ENCODE data around the genes GDF7 and WDCP.

- RRBS, 2 experiments: no CpG with 5 or more reads among the region's 8 CpGs
CAGE:
- cytosol, long polyA minus RNA: no peak
- cytosol, long polyA plus RNA: no peak
- long polyA plus RNA: no peak
- nucleus, long polyA minus RNA: no peak
- nucleus, long polyA plus RNA: no peak
Observed at GRCh38 chr2:20516942-20517491, 70.1 kb downstream of the RHOB start.

GRCh38 chr2:20538556-20539177, 91.8 kb downstream of the RHOB start:
- RRBS, 2 experiments: no CpG with 5 or more reads among the region's 6 CpGs
CAGE:
- cytosol, long polyA minus RNA: no peak
- cytosol, long polyA plus RNA: no peak
- long polyA plus RNA: no peak
- nucleus, long polyA minus RNA: no peak
- nucleus, long polyA plus RNA: no peak

DNA sequence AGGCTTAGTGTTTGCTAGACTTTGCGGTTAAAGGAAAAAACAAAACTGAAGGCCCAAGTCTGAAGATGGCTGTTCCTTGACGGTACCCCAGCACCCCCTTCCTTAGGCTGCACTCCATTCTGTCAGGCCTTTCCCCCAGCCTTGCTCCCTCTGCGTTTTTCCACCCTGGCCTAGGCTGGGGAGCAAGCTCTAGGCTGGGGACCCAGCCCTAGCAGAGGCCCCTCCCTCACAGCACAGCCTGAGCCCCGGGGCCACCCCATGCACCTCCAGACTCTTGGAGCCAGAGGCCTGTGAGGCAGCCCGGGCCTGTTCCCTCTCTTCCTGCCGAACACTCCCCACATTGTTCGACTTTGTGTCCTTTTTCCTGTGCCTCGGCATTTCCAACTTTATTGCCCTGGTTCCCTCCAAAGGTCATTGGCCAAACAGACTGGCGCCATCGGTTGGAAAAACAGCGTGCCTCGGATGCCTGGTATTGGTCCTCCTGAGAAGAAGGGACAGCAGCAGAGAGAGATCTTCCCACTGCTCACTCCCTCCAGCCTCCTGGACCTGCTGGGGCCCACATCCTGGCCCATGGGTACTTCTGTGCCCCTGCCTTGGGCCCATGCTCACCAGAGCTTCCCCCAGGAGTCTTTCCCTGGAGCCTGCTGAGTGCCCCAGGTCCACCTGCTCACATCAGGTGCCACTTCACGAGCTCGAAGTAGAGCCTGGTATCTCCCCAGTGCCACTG, 79.6 kb downstream of the HS1BP3 start:
- RRBS, 2 experiments: 88 to 89% methylated on average over 2 of the region's 14 CpGs
CAGE:
- cytosol, long polyA minus RNA: no peak
- cytosol, long polyA plus RNA: no peak
- long polyA plus RNA: no peak
- nucleus, long polyA minus RNA: no peak
- nucleus, long polyA plus RNA: no peak

DNA sequence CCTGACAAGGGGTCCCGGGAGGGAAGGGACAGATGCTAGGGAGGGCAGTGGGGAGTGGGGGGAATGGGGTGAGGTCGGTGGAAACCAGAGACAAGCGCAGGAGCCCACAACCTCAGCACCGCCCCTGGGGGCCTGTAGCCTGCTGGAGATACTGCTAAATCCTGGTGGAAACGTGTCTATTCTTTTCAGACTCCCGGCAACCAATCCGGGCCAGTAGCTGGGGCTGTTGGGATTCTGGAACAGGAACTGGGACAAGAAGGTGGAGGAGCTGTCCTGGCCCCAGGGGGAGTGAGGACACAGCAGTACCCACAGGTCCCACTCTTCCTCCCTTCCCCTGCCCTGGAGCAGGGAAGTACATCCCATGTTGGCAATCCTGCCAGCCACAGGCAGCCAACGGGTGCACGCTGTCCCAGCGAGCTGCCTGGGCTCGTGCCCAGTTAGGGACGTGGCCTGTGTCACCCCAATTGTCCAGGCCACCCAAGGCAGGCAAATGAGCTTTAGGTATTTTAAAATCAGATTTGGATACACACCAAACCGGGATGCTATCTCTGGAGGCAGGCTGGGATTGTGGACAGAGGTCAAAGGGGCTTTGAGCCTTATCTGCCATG, 51.8 kb downstream of the HS1BP3 start:
- RRBS, 2 experiments: 100% methylated on average over 1 of the region's 13 CpGs
CAGE:
- cytosol, long polyA minus RNA: no peak
- cytosol, long polyA plus RNA: no peak
- long polyA plus RNA: no peak
- nucleus, long polyA minus RNA: no peak
- nucleus, long polyA plus RNA: no peak

DNA sequence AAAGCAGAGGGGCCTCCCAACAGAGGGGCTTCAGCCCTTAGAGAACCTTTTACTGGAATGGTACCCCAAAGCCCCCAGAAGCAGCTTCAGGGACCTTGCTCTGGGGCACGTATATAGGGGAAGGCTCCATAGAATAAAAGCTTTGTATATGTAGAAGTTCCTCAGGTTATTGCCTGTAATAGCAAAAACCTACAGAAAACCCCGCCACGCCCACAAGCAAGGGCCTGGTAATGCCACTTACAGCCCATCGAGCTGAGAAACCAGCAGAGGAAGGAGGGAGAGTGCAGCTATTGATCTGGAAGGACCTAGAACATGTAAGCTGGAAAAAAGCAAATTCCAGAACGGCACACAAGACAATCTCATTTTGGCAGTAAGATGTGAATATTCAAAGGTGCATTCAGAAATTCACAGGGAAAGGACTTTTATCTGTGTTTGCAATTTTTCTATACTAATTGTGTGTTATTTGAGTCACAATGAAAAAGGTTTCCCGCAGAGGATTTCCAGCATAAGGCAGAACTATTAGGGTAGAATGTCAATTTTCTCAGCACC, 15.8 kb downstream of the HS1BP3 start:
- RRBS, 2 experiments: no CpG with 5 or more reads among the region's 6 CpGs
CAGE:
- cytosol, long polyA minus RNA: no peak
- cytosol, long polyA plus RNA: no peak
- long polyA plus RNA: no peak
- nucleus, long polyA minus RNA: no peak
- nucleus, long polyA plus RNA: no peak

GRCh38 chr2:20651434-20651893, 566 bp upstream of the HS1BP3 start:
- RRBS, 2 experiments: no CpG with 5 or more reads among the region's 14 CpGs
CAGE:
- cytosol, long polyA minus RNA: no peak
- cytosol, long polyA plus RNA: no peak
- long polyA plus RNA: no peak
- nucleus, long polyA minus RNA: no peak
- nucleus, long polyA plus RNA: no peak

DNA sequence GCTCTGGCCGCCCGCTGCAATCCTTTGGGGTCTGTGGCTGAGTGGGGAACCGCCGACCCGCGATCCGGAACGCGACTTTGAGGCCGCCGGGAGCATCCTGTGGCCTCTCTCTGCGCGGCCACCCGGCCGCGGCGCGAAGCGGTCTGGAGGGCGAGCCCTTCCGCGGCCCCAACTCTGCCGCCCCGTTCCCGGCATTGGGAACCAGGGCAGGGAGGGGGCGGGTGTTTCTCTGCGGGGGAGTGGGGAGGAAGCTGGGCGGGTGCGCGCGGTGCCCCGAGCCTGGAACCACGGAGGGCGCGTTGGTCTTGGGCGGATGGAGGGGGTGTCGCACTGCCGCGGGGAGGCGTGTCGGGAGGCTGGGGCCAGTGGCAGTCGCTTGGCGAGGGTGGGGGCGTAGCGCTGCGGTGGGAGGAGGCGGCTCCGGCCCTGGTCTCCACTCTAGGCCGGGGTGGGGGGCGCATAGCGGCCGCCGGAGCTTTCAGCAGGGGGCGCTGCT, 307 bp upstream of the GDF7 start:
- RRBS, 2 experiments: under 1 to 4% methylated on average over 19 to 22 of the region's 54 CpGs
CAGE:
- cytosol, long polyA minus RNA: no peak
- cytosol, long polyA plus RNA: no peak
- long polyA plus RNA: no peak
- nucleus, long polyA minus RNA: no peak
- nucleus, long polyA plus RNA: no peak

DNA sequence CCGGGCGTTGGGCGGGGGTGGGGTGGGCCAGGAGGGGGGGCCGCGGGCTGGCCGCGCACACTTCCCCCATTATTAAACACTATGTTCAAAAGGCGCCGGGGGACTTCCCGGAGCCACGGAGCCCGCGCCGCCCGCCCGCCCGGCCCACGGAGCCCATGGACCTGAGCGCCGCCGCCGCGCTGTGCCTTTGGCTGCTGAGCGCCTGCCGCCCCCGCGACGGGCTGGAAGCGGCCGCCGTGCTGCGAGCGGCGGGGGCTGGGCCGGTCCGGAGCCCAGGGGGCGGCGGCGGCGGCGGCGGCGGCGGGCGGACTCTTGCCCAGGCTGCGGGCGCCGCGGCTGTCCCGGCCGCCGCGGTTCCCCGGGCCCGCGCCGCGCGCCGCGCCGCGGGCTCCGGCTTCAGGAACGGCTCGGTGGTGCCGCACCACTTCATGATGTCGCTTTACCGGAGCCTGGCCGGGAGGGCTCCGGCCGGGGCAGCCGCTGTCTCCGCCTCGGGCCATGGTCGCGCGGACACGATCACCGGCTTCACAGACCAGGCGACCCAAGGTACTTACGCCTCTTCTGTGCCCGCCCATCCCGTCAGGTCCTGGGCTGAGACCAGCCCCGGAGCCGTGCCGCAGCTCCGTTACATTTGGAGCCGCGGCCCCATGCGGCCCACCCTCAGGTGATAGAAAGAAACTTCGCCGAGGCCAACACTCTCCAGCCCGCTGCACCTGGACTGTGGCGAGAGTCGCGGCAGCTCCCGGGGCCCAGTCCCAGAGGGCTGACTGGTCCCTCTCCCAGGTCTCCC, at the start of gene GDF7:
TSS of gene GDF7 (plus strand) at position 60 of the 790 bp plus-strand sequence.
- RRBS, 2 experiments: 2% methylated on average over 30 of the region's 98 CpGs
CAGE:
- cytosol, long polyA minus RNA: start-site peak on the plus strand centred at position 86 of the sequence, 34 bp wide, 86 reads; start-site peak on the plus strand centred at position 408 of the sequence, 43 bp wide, 5 reads
- cytosol, long polyA plus RNA: start-site peak on the plus strand centred at position 206 of the sequence, 532 bp wide, 17 and 40 reads in 2 replicates
- long polyA plus RNA: start-site peak on the plus strand centred at position 298 of the sequence, 483 bp wide, 44 and 8 reads in 2 replicates
- nucleus, long polyA minus RNA: no peak
- nucleus, long polyA plus RNA: start-site peak on the plus strand centred at position 356 of the sequence, 1,443 bp wide, 44 and 58 reads in 2 replicates

GRCh38 chr2:21010774-21011415, 33.0 kb downstream of the APOB start:
- RRBS, 2 experiments: no CpG with 5 or more reads among the region's 9 CpGs
CAGE:
- cytosol, long polyA minus RNA: no peak
- cytosol, long polyA plus RNA: no peak
- long polyA plus RNA: no peak
- nucleus, long polyA minus RNA: no peak
- nucleus, long polyA plus RNA: no peak

- RRBS, 2 experiments: no CpG with 5 or more reads among the region's 9 CpGs
CAGE:
- cytosol, long polyA minus RNA: start-site peak on the plus strand at chr2:21012149-21012200, 114 reads; start-site peak on the plus strand at chr2:21012387-21012631, 46 reads
- cytosol, long polyA plus RNA: no peak
- long polyA plus RNA: no peak
- nucleus, long polyA minus RNA: no peak
- nucleus, long polyA plus RNA: no peak
Observed at GRCh38 chr2:21012022-21012886, 31.6 kb downstream of the APOB start.

- RRBS, 2 experiments: no CpG with 5 or more reads among the region's 3 CpGs
CAGE:
- cytosol, long polyA minus RNA: no peak
- cytosol, long polyA plus RNA: no peak
- long polyA plus RNA: no peak
- nucleus, long polyA minus RNA: no peak
- nucleus, long polyA plus RNA: no peak
Observed at GRCh38 chr2:21092256-21092997, 31.3 kb upstream of the TDRD15 start.

DNA sequence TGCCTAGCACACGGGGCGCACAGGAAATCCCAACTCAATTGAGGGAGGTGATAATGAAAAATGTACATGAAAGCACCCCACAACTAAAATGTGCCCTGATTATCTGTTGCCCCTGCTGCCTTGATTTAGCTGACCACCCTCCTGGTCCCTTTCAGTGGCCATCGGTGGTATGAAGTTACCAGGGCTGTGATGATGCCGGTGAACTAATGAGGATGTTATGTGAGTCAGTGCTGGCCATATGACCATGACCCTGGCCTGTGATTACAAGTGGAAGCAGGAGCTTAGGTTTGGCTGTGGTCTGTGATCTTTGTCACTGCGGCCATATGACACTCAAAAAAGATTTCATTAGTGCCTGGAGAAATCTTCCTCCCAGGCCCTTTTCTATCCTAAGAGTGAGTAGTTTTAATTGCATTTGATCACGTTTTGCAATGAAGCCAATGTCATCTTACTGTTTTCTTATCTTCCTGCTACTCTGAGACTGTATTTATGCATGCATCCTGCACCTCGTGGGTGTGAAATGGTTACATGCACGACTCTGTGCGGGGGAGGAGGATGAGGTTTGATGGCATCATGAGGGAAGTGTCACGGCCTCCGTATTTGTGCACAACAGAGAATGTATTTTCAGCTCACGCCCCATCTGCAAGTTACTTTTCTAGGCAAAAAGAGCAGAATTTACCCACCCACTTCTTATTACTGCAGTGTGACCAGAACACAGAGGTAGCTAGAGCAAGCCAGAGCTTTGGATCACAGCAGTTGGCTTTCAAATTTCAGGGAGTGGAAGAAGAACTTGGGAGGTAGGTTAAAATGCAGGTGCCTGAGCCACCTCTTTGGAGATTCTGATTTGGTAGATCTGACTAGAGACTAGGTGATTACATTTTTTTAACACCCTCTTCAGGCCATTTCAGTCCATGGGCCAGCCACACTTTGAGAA, 145.0 kb downstream of the TDRD15 start:
- RRBS, 2 experiments: no CpG with 5 or more reads among the region's 12 CpGs
CAGE:
- cytosol, long polyA minus RNA: no peak
- cytosol, long polyA plus RNA: no peak
- long polyA plus RNA: no peak
- nucleus, long polyA minus RNA: no peak
- nucleus, long polyA plus RNA: no peak

GRCh38 chr2:21423040-21423291, 299.2 kb downstream of the TDRD15 start:
- RRBS, 2 experiments: no CpG with 5 or more reads among the region's 4 CpGs
CAGE:
- cytosol, long polyA minus RNA: no peak
- cytosol, long polyA plus RNA: no peak
- long polyA plus RNA: no peak
- nucleus, long polyA minus RNA: no peak
- nucleus, long polyA plus RNA: no peak

GRCh38 chr2:22559684-22560006, 825.3 kb upstream of the KLHL29 start:
- RRBS, 2 experiments: no CpG with 5 or more reads among the region's 2 CpGs
CAGE:
- cytosol, long polyA minus RNA: no peak
- cytosol, long polyA plus RNA: no peak
- long polyA plus RNA: no peak
- nucleus, long polyA minus RNA: no peak
- nucleus, long polyA plus RNA: no peak

DNA sequence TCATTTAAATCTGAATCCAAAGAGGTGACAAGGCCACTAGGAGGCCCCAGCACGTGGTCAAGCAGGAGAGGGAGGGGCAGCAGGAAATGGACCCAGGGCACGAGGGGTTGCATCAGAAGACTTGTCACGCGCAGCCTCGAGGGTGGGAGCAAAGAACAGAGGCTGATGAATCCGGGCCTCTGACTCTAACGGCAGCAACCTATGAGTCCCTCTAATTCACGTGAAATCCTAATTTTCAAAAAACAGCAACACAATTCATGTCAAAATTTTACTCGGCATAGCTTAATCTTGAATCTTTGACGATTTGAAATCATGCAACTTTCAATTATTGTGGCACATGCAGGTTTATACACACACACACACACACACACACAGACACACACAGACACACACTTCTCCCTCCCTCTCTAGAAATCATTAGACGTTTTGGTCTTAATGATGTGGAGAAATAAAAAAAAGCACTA, 24.1 kb upstream of the KLHL29 start:
- RRBS, 2 experiments: no CpG with 5 or more reads among the region's 11 CpGs
CAGE:
- cytosol, long polyA minus RNA: no peak
- cytosol, long polyA plus RNA: no peak
- long polyA plus RNA: no peak
- nucleus, long polyA minus RNA: no peak
- nucleus, long polyA plus RNA: no peak

DNA sequence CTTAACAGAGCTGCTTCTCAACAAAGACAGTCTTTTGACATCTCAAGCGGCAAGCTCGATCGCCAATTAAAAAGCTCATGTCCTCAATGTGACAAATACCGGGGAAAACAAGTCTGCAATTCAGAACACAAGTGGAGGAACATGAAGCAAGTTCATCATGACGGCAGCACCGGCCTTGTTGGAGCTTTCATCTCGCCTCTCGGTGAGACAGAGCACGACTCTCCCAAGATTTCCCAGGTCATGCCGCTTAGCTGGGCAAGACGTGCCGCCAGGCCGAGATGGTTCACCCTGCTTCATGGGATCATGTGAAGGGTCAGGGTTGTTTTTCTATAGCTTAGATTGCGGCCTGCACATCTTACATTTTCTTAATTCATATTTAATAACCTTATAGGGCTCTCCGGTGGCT, 65.0 kb downstream of the KLHL29 start:
- RRBS, 2 experiments: 0 to 36% methylated on average over 1 to 3 of the region's 15 CpGs
CAGE:
- cytosol, long polyA minus RNA: no peak
- cytosol, long polyA plus RNA: no peak
- long polyA plus RNA: no peak
- nucleus, long polyA minus RNA: no peak
- nucleus, long polyA plus RNA: no peak

DNA sequence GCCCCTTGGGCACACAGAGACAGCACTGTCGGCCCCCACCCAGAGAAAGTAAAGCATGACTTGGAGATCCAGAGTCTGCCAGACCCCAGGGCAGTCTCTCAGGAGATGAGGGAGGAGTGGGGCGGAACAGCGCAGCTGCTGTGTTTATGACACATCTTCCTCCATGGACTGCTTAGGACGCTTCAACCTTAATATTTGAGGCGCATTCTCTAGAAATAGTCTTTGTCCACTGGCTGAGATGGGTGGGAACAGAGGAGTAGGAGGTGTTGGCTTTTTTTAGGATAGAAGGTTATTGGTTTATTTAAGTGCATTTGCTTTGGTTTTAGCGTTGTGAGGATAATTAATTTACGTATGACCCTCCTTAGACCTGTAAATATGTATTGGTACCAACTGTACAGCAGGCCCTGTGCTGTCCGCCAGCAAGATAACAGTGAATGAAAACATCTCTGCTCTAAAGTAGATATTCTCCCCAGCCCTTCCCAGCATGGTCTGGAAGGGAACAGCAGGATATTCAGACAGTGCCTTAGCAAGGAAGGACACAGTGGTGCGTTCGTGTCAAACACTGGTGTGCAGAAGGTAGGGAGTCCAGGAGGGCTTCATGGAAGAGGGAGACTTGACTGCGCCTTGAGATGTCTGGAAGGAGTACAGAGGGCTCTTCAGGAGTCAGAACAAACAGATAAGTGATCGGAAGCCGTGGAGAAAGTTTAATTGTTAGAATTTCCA, 114.8 kb downstream of the KLHL29 start:
- RRBS, 2 experiments: no CpG with 5 or more reads among the region's 13 CpGs
CAGE:
- cytosol, long polyA minus RNA: no peak
- cytosol, long polyA plus RNA: no peak
- long polyA plus RNA: no peak
- nucleus, long polyA minus RNA: no peak
- nucleus, long polyA plus RNA: no peak

- RRBS, 2 experiments: no CpG with 5 or more reads among the region's 6 CpGs
CAGE:
- cytosol, long polyA minus RNA: no peak
- cytosol, long polyA plus RNA: no peak
- long polyA plus RNA: no peak
- nucleus, long polyA minus RNA: no peak
- nucleus, long polyA plus RNA: no peak
Observed at GRCh38 chr2:23595136-23595666, 210.2 kb downstream of the KLHL29 start.

DNA sequence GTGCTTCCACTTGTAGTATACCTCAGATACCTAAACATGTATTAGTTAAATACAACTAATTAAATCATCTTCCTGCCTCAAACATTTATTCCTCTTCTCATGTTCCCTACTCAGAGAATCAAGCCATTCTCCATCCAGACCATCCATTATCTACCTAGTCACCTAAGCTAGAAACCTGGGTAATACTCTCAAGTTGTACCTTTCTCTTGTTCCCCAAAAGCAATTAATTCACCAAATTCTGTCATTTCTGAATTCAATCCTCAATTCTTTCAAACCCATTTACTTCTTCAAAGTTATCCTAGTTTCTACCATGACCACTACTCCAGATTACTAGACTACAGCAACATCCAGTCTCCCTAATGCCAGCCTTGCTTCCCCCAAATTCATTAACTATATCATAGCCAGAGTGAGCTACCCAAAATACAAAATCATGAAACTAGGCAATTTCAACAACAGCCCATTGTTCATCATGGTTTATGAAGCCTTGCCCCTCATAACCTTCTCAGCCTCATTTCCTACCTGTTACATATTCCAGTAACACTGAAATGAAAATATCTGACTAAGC, 59.7 kb downstream of the ATAD2B start:
CAGE:
- cytosol, long polyA minus RNA: no peak
- cytosol, long polyA plus RNA: no peak
- long polyA plus RNA: no peak
- nucleus, long polyA minus RNA: no peak
- nucleus, long polyA plus RNA: no peak

- RRBS, 2 experiments: 4 to 5% methylated on average over 5 of the region's 46 CpGs
CAGE:
- cytosol, long polyA minus RNA: no peak
- cytosol, long polyA plus RNA: no peak
- long polyA plus RNA: start-site peak on the minus strand at chr2:24047352-24047362, 30 and 39 reads in 2 replicates
- nucleus, long polyA minus RNA: no peak
- nucleus, long polyA plus RNA: start-site peak on the minus strand at chr2:24047351-24047391, 148 and 50 reads in 2 replicates
Observed at GRCh38 chr2:24046866-24048170, at the start of gene WDCP. TSS of gene WDCP (minus strand) at chr2:24047391.